ENCODE data around the gene NUDT4.

DNA sequence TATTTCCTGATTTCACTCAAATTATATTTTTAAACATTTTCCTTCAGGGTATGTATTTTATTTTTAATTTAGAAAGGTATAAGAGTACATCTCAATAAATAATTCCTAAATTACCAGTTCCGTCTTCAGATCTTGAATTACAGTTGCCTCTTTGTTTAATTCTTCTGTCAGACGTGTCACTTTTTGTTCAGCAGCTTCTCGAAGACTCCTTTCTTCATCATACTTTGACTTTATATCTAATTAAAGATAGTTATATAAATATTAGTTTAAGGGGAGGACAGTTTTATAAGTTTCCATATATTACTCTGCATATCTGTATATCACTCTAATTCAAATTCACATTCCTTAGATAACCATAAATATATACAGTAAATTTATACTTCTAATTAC lies 77.0 kb downstream of the EEA1 start:
- PRO-cap, 5 experiments = no peak in any of the 5 experiments
- RAMPAGE, long total RNA, 2 experiments = no peak in any of the 2 experiments
- RRBS = no CpG with 5 or more reads among the region's 3 CpGs

GRCh38 chr12:92866644-92867632 lies 62.2 kb downstream of the EEA1 start:
- PRO-cap, 5 experiments = no peak in any of the 5 experiments
- RAMPAGE, long total RNA, 2 experiments = no peak in any of the 2 experiments
- RRBS = no CpG with 5 or more reads among the region's 7 CpGs

GRCh38 chr12:92999805-93000445 lies 70.8 kb upstream of the EEA1 start:
- PRO-cap, 5 experiments = no peak in any of the 5 experiments
- RAMPAGE, long total RNA, 2 experiments = no peak in any of the 2 experiments
- RRBS = no CpG with 5 or more reads among the region's 5 CpGs

DNA sequence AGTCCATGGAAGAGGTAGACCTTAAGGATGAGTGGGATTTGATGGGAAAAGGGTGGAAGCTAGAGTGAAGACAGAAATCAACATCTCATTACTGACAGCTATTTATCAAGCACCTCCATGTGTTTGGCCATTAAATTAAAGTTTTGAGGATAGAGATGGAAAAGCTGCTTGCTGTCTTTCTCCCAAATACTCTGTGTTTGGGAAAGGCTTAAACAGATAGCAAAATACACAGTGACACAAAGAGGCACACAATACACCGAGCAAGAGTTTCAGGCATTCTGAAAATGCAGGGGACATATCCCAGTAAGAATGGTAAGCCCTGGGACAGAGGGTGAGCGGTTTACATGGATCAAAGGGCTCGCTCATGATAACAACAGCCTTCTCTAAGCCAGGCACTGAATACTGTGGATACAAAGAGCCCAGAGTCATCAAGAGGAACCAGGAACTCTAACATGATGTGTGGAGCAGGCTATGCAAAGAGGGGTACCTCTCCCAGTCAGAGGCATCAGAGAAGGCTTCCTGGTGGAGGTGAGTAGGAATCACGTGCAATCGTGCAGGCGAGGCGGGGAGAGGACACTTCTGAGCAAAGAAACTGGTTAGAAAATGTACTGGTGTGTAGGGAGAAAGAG lies 76.7 kb upstream of the EEA1 start:
- PRO-cap, 5 experiments = no peak in any of the 5 experiments
- RAMPAGE, long total RNA, 2 experiments = no peak in any of the 2 experiments
- RRBS = no CpG with 5 or more reads among the region's 7 CpGs

- PRO-cap, 5 experiments = peak in 4 of 5 experiments; most common plus-strand start chr12:93127993 (in 2); most common minus-strand start chr12:93127816 (in 3)
- RAMPAGE, long total RNA, 2 experiments = no peak in any of the 2 experiments
- RRBS = no CpG with 5 or more reads among the region's 28 CpGs
These were observed 198.5 kb upstream of the EEA1 start for GRCh38 chr12:93127058-93128548.

DNA sequence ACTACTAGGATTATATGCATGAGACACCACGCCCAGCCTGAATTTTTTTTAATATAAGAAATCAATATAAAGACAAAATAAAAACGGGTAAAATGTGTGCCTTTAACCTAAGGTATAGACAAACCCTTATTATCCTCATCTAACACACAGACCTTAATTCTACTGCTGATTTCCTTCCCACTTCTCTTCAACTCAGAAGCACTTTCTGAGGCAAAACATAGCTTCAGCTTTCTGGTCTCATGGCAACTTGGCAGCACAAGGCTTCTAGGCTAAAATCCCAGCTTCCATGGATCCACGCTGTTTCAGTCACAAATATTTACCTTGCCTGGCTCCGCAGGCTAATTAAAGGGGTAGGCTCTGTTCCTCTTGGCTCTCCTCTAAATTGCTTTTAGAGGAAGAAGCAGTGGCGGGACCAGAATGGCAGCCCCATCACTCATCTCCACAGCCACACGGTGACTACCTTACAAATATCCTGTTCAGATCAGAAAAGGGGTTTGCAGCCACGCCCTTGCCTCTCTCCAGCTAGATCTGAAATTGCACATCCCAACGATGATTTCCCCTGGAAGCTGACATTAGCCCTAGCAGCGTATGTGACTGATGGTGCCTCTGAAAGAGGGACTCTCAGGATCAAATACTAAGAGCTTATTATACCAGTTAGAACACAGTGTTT lies 221.6 kb upstream of the NUDT4 start:
- PRO-cap, 5 experiments = peak in 2 of 5 experiments; most common plus-strand start position 391 of the sequence (in 1); most common minus-strand start position 249 of the sequence (in 2)
- RAMPAGE, long total RNA, 2 experiments = no peak in any of the 2 experiments
- RRBS = no CpG with 5 or more reads among the region's 9 CpGs

GRCh38 chr12:93173367-93173756 lies 204.4 kb upstream of the NUDT4 start:
- PRO-cap, 5 experiments = no peak in any of the 5 experiments
- RAMPAGE, long total RNA, 2 experiments = no peak in any of the 2 experiments
- RRBS = no CpG with 5 or more reads among the region's 3 CpGs

- PRO-cap, 5 experiments = no peak in any of the 5 experiments
- RAMPAGE, long total RNA, 2 experiments = no peak in any of the 2 experiments
- RRBS = no CpG with 5 or more reads among the region's 4 CpGs
These were observed 157.8 kb upstream of the NUDT4 start for GRCh38 chr12:93219704-93220478.

DNA sequence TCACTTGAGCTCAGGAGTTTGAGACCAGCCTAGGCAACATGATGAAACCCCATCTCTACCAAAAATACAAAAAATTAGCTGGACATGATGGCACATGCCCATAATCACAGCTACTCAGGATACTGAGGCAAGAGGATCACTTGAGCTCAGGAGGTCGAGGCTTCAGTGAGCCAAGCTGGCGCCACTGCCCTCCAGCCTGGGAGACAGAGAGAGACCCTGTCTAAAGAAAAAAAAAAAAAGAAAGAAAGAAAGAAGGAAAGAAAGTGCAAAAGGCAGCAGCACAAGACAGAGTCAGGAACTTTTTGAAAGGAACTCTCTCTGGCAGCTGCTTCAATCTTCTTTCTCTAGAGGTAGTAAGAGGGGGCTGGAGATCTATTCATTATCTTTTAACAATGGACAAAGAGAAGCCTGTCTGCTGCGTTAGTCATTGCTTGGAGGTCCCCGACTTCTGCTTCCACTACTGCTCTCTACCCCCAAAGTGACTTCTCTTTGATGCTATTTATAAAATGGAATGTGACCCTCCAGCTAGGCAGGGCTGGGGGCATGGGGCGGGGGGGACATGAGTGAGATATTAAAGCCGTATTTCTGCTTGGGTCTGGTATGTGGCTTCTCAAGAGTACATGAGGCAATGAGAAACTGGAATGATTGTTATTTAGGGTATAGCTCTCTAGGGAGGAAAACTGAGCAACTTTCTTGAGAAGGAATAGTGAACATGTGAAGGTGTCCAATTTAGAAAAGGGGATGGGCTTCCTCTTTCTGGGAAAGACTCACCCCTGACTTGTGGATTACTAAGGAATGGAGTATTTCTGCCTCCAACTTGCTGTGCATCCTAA lies 41.5 kb upstream of the NUDT4 start:
- PRO-cap, 5 experiments = no peak in any of the 5 experiments
- RAMPAGE, long total RNA, 2 experiments = no peak in any of the 2 experiments
- RRBS = no CpG with 5 or more reads among the region's 6 CpGs

- PRO-cap, 5 experiments = no peak in any of the 5 experiments
- RAMPAGE, long total RNA, 2 experiments = no peak in any of the 2 experiments
- RRBS = no CpG with 5 or more reads among the region's 4 CpGs
These were observed 16.1 kb upstream of the NUDT4 start for GRCh38 chr12:93361533-93362052.

- PRO-cap, 5 experiments = peak in 5 of 5 experiments; most common plus-strand start chr12:93377926 (in 4); most common minus-strand start chr12:93377746 (in 4)
- RAMPAGE, long total RNA, 2 experiments = no peak in any of the 2 experiments
- RRBS = no CpG with 5 or more reads among the region's 70 CpGs
These were observed at the start of gene NUDT4 for GRCh38 chr12:93377390-93378149. TSS of gene NUDT4 (plus strand) at chr12:93377925.

GRCh38 chr12:93380376-93381420 lies 3.0 kb downstream of the NUDT4 start:
- PRO-cap, 5 experiments = peak in 2 of 5 experiments; most common minus-strand start chr12:93380782 (in 1)
- RAMPAGE, long total RNA, 2 experiments = no peak in any of the 2 experiments
- RRBS = no CpG with 5 or more reads among the region's 4 CpGs

DNA sequence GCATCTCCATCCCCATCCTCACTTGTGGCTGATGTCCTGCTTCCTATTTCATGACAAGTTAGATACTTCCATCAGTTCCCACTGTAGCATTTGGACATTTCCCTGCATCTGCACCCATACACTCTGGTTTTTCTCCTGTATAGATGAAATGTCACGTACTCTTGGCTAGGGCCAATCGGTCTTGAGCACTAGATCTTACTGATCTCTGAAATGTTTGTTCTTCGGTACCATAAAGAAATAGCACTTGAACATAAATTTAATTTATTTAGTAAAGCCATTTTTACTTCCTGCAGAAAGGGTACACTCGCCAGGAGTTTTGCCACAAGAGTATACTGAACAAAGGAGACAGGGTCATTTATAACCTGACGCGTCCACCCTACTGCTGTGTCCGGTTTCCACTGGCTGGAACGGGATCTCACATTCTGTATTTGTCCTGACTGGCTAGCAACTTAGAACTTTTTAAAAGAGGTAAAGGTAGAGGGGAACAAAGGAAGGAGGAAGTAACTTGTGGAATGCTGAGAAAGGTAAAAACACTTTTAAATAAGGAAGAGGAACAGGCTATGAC lies 29.4 kb downstream of the UBE2N start:
- PRO-cap, 5 experiments = no peak in any of the 5 experiments
- RAMPAGE, long total RNA, 2 experiments = no peak in any of the 2 experiments
- RRBS = no CpG with 5 or more reads among the region's 8 CpGs

DNA sequence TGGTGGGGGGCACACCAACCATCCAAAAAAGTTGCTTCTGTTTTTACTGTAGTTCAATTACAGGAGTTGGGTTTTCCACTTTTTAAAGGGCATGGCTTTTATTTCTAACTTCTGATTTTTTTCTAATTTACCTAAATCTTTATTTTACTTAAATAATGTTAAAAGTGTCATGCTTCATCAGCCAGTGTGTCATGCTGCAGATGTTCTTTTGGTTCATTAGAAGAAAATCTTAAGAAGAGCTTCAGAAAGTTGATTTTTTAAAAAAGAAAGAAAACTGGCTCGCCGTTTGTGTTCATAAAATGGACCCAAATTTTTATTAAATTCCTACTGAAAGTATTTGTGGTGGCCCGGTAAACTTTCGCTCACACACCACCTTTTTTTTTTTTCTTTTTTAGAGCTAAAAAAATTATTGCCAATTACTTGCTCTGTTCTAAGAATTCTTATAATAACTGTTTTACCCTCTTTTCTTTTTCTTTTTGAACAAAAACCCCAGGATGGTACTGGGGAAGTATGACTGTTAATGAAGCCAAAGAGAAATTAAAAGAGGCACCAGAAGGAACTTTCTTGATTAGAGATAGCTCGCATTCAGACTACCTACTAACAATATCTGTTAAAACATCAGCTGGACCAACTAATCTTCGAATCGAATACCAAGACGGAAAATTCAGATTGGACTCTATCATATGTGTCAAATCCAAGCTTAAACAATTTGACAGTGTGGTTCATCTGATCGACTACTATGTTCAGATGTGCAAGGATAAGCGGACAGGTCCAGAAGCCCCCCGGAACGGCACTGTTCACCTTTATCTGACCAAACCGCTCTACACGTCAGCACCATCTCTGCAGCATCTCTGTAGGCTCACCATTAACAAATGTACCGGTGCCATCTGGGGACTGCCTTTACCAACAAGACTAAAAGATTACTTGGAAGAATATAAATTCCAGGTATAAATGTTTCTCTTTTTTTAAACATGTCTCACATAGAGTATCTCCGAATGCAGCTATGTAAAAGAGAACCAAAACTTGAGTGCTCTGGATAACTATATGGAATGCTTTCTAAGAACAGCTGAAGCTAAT lies 2.1 kb downstream of the SOCS2 start:
- PRO-cap, 5 experiments = no peak in any of the 5 experiments
- RAMPAGE, long total RNA, 2 experiments = no peak in any of the 2 experiments
- RRBS = 73% methylated on average over 4 of the region's 16 CpGs

DNA sequence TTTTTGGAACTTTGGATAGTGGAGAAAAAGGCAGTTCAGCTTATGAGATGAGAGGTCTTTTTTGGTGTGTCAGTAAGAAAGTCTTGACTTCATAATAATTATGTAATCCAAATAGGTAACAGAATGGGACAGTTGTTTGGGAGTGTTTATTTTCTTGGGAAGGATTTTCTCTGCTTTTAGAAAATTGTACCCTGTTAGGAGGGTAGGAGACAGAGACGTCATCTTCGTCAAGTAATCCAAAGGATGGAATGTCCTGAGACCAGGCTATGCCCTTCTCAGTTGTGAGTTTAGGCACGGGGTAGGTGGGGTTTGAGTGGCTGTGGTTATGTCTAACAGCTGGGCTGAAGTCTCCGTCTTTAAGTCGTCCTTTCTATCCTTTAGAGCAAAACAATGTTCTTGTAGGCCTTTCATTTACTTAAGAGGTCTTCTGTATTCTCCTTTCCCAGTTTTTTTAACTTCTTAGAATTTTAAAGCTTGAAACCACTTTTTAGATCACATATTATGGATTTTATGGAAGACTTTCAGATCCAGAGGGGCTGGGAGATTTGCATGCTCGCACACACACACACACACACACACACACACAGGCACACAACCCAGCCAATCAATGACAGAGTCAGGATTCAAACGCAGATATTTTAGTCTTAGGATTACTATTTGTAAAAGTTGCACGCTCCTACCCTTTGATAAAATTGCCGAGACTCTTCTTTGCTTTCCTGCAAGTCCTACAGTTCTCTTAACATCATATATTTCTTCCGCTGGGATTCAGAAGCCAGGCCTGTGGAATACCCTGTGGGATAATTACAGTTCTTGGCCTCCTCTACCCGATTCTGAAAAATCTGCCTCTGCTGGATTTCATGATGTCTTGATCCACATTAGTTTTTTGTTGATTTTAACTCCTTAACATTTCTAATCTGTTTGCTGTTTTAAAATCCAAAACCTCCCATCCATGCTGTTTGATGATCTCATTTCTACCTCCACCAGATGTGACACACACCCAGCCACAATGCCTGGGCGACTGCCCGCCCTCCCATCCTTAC lies 6.0 kb downstream of the SOCS2 start:
- PRO-cap, 5 experiments = no peak in any of the 5 experiments
- RAMPAGE, long total RNA, 2 experiments = no peak in any of the 2 experiments
- RRBS = no CpG with 5 or more reads among the region's 13 CpGs

DNA sequence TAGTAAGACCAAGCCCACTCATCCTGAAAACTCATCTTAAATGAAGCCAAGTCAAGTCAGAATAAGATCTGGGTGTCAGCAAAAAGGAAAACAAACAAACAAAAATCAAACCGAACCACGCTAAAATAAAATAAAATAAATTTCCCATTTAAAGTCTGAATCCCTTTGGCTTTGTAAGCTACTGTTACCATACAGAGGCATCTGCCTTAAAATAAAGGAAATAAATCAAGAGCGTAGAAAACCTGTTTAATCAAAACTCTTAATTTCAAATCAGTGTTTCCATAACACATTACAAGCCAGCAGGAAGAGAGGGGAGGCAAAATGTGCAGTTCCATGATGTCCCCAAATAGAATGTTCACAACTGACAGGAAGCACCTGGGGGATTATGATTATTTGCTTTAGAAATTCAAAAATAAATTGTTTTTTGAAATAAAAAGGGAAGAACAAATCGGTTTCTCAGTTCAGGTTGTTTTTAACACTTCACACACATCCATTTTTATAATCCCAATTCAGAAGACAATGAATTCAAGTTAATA lies 21.3 kb downstream of the SOCS2 start:
- PRO-cap, 5 experiments = no peak in any of the 5 experiments
- RAMPAGE, long total RNA, 2 experiments = no peak in any of the 2 experiments
- RRBS = no CpG with 5 or more reads among the region's 4 CpGs

DNA sequence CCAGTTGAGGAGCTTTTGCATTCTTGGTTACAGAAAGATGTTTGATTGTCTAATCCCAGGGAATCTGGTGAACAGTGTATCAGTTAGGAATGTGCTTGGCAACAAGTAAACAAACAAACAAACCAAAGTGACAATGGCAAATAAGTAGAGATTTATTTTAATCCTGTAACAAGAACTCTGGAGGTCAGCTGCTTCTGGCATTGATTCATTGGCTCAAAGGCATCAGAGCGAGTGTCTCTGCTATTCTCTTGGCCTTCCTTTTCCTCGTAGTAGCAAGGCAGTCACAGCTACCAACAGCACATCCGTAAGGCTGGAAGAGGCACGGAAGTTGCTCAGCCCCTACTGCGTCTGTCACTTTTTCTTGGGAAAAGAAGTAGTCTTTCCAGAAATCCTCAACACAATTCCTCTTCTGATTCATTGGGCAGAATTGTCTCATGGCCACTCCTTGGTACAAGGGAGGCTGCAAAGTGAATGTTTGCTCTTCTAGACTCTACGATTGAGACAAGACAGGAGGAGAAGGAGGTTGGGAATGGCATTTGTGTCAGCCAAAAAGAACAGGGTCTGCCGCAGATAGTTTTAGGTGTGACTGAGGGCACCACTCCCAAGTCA lies 37.3 kb downstream of the CRADD start:
- PRO-cap, 5 experiments = no peak in any of the 5 experiments
- RAMPAGE, long total RNA, 2 experiments = no peak in any of the 2 experiments
- RRBS = no CpG with 5 or more reads among the region's 7 CpGs

- PRO-cap, 5 experiments = peak in 2 of 5 experiments; most common plus-strand start chr12:93728140 (in 2); most common minus-strand start chr12:93727982 (in 2)
- RAMPAGE, long total RNA, 2 experiments = no peak in any of the 2 experiments
- RRBS = no CpG with 5 or more reads among the region's 5 CpGs
These were observed 50.7 kb downstream of the CRADD start for GRCh38 chr12:93727815-93728261.

GRCh38 chr12:93759380-93760294 lies 82.5 kb downstream of the CRADD start:
- PRO-cap, 5 experiments = peak in 1 of 5 experiments; most common plus-strand start chr12:93760066 (in 1); most common minus-strand start chr12:93759873 (in 1)
- RAMPAGE, long total RNA, 2 experiments = no peak in any of the 2 experiments
- RRBS = no CpG with 5 or more reads among the region's 5 CpGs

- PRO-cap, 5 experiments = no peak in any of the 5 experiments
- RAMPAGE, long total RNA, 2 experiments = no peak in any of the 2 experiments
- RRBS = no CpG with 5 or more reads among the region's 8 CpGs
These were observed 84.5 kb downstream of the CRADD start for GRCh38 chr12:93761292-93762494.

Measured in liver (tissue), 9 donors.